Suprapubic skin (tissue), 4 donors: Measurements from ENCODE around the genes KCNH5, MTHFD1, AKAP5 and ZBTB1.

- PRO-cap, result no peak
- RAMPAGE, long total RNA, 4 experiments, result no peak in any of the 4 experiments
Observed at GRCh38 chr14:61720308-61720924, 25.1 kb downstream of the HIF1A start.

DNA sequence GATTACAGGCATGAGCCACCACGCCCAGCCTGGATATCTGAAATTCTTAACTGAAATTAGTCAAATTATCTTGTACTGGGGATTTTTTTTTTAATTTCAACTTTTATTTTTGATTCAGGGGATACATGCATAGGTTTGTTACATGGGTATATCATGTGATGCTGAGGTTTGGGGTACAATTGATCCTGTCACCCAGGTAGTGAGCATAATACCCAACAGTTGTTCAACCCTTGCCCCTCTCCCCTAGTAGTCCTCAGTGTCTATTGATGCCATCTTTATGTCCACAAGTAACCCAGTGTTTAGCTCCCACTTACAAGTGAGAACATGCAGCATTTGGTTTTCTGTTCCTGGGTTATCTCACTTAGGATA is 26.0 kb upstream of the SNAPC1 start:
- PRO-cap, result no peak
- RAMPAGE, long total RNA, 4 experiments, result no peak in any of the 4 experiments

DNA sequence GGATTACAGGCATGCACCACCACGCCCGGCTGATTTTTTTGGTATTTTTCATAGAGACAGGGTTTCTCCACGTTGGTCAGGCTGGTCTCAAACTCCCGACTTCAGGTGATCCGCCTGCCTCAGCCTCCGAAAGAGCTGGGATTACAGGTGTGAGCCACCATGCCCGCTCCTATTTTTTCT is 20.8 kb upstream of the SNAPC1 start:
- PRO-cap, result no peak
- RAMPAGE, long total RNA, 4 experiments, result no peak in any of the 4 experiments

DNA sequence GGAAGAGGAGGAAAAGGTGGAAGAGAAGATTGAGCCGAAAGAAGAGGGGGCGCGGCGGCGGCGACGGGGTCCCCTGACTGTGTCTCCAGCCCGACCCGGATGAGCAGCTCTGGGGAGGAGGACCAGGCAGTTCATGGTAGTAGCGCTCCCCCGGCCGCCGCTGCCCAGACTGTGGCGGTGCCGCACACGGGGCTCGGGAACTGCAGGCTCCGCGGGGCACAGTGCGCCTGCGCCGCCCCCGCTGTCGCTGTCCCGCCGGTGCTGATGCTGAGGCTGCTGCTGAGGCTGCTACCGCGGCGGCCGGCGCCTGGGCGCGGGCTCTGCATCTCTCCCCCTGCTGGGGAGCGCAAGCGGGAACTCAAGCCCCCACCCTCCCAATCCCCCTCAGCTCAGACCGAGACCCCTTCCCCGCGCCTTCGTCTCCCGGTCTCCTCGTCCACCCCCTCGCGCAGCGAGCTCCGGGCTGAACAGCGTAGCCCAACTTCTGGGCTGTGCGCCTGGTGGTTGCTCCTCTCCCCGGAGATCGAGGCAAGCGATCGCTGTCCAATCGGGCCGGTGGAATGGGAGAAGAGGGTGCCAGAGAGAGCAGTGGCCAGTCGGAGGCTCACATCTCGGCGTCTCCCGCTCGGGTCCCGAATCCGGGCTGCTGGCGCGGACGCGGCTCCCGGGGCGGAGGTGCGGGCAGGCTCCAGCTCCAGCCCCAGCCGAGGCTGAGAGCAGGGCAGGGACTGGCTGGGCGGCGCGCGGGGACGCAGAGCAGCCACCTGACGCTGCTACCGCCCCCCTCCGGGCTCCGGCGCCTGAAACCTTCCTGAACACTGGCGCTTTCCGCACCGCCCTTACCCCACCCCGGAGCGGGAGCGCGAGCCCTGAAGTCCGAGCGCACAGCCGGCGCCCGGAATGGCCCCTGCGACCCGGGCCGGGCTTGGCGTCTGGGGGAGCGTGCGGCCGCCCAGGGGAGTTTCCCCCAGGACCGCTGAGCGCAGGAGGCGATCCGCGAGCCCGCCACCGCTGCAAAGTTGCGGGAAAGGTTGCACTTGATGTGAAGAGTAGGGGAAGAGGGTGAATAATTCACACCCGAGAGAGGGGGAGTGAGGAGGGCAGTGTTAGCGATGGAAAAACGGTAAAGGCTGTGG is at the start of gene KCNH5:
Gene KCNH5, minus strand, starts transcription at position 204 of the 1,136 bp plus-strand sequence.
- PRO-cap, result no peak
- RAMPAGE, long total RNA, 4 experiments, result no peak in any of the 4 experiments

DNA sequence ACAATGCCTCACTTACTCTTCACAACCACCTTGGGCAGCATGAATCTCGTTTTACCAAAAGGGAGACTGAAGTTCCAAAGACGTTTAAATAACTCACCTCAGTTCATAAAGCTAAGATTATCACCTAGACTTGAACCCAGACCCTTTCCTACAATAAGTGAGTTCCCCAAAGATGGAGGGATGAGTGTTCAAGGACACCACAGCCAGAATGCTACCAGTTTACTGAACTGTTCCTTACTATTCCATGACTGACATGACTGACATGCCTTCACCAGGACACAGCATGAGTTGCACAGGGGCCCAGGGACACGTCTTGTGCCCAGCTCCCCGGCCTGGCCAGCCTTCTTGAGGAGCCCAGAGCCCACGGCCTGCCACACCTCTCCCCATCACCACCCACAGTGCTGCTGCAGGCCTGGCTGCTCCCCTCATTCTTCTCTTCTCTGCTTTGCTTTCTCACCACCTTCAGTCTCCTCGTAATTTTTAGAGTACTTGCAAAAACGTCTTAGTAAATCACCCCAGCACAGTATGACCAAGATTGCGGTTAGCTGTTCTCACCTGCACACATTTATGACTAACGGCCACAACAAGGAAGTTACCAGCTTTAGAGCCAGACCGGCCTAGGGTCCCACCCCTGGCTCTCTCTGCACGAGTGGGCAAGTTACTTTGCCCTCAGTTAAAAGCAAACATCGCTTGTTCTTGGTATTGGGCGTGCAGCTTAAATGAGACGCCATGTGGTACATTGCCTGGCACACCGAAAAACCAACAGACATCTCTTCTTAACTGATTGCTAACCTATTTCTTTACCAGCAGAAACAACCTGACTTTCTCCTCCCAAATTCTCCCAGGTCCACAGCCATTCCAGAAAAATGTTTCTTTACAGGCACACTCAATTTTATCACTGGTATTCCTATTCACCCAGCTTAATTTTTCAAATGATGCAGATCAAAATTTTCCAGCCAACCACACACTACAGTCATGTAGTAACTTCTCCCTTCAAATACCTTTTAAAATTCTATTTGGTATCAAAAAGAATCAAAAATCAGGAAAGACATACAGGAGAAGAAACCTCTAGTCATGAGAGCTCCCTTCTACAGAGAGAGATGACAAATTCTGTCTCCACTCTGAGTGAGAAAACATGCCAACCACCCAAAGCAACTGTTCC is 18.4 kb downstream of the PPP2R5E start:
- PRO-cap, result no peak
- RAMPAGE, long total RNA, 4 experiments, result no peak in any of the 4 experiments

DNA sequence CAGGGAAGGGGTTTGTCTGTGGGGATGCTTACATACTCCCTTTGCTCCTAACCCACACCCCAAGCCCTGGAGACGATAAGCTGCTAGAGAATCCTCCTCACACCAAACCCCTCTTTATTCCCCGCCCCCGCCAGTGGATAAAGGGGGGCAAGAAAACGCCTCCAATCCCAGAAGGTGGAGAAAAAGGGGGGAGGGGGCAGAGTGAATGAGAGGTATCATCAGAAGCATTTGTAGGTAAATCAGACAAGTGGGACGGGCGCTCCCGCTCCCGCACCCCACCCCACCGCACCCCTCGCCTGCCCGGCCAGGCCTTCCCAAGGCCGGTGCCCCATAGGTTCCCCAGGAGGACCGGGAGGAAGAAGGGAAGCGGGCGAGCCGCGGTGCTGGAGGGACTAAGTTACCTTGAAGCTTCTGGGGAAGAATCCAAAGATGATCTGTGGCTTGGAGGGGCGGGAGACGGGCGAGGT is 766 bp downstream of the PPP2R5E start:
- PRO-cap, result no peak
- RAMPAGE, long total RNA, 4 experiments, result no peak in any of the 4 experiments

DNA sequence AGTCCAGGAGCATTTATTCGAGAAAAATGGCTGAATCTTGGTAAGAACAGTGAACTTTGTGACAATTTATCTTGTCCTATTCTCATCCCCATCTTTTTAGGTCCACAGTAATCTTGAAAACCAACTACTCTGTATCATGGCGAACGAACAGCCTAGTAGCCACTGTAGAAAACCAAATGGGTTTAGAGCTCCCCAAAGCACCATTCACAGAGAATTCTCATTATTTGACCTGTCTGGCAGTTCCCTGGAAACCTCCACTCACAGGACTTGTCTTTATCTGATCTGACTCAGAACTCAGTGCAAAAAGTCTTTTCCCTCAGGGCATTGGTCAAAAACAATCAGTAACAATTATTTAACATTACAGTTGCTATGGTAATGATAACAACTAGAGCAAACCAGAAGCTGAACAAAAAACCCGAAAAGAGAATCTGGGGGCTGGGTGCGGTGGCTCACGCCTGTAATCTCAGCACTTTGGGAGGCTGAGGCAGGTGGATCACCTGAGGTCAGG is 20.4 kb upstream of the PPP2R5E start:
- PRO-cap, result no peak
- RAMPAGE, long total RNA, 4 experiments, result no peak in any of the 4 experiments

GRCh38 chr14:63686475-63686811 is 41.4 kb downstream of the SGPP1 start:
- PRO-cap, result no peak
- RAMPAGE, long total RNA, 4 experiments, result no peak in any of the 4 experiments

DNA sequence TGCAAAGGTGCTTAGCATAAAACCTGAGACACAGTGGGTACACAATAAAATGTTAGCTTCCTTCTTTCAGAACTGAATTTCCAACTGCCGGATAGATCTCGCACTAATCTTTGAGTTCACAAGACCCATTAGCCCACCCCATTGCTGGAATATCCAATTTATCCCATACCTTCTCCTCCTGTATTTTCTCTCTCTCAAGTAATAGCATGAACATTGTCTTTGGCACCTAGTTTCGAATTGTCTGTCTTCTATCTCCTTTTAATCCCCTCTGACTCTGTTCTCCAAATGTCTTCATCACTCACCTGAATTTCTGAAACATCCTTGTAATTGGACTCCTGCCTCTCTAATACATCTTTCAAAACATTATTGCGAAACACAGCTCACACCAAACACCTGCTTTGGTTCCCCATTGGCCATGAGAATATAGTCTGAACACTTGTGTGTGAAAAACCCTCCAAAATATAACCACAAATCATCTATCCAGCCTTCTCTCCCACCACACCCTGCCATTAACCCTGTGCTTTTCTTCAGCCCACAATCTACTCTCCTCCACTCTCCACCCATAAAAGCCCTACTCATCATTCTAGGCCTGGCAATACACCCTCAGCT is 17.0 kb downstream of the SYNE2 start:
- PRO-cap, result no peak
- RAMPAGE, long total RNA, 4 experiments, result no peak in any of the 4 experiments

DNA sequence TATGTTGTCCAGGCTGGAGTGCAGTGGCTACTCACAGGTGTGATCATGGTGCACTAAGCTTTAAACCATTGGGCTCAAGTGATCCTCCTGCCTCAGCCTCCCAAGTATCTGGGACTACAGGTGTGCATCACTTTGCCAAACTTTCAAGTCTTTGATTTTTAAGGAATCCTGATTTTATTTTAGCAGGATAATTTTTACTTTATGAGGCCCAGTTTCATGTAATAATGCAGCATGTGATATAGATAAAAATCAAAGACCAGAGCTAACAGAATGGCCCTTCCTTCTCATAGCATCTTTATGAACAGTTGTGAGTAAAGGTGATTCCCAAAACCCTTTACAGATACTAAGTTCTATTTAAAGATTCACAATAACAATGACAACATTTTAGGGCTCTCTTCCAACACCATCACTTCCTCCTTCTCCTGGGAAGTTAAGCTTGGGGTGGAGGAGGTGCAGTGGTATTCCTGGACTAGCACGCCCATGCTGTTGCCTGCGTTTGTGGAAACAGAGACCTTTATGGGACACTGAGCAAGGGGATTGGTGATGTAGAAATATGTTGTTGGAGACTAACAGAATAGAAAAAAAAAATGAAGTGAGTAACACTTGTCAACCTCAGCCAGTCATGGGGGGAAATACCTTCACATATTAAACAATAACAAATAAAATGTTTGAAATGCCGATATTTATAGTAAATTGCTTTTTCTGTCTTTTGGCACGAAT is 22.4 kb downstream of the SYNE2 start:
- PRO-cap, result no peak
- RAMPAGE, long total RNA, 4 experiments, result no peak in any of the 4 experiments

- PRO-cap, result no peak
- RAMPAGE, long total RNA, 4 experiments, result no peak in any of the 4 experiments
Observed at GRCh38 chr14:63922507-63923473, 70.0 kb downstream of the SYNE2 start.

- PRO-cap, result no peak
- RAMPAGE, long total RNA, 4 experiments, result no peak in any of the 4 experiments
Observed at GRCh38 chr14:63940433-63940846, 87.6 kb downstream of the SYNE2 start.

- PRO-cap, result no peak
- RAMPAGE, long total RNA, 4 experiments, result no peak in any of the 4 experiments
Observed at GRCh38 chr14:63998710-63999260, 146.0 kb downstream of the SYNE2 start.

GRCh38 chr14:64024740-64025551 is 172.1 kb downstream of the SYNE2 start:
- PRO-cap, result no peak
- RAMPAGE, long total RNA, 4 experiments, result start-site peak on the plus strand in 1 of 4 experiments, at chr14:64024922-64025421 at its widest, 94 to 101 reads per replicate

DNA sequence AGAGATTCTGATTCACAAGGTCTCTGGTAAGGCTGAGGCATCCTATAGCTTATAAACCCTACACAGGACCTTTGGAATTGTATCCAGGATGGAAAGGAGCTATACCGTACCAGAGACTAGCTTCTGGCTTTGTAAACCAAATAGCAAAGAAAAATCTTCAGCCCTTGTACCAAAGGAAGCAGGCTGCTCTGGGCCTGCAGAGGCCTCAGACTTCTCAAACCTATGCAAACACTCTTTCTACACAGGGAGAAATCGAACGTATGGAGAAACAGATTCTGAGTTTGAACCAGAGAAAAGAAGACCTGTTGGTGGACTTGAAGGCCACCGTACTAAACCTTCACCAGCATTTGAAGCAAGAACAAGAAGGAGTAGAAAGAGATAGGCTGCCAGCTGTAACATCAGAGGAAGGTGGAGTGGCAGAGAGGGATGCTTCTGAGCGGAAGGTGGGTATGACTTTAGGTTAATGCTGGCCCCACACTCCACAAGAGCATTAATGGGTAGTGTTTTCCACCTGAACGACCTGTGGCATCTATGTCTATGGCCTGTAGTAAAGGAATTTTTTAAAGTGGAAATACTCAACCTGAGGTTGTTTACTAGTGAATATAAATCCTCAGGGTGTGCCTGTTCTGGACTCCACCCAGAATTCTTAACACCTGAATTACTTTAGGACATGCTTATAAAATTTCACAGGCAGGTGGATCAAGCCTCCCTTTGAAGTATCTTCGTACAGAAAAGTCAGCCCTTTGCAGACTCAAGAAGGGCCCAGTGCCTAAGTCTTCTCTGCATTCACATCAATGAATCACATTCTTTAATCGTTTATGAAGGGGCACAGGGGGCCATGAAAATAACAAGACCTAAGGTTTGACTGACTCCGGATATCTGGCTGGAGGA is 196.2 kb downstream of the ESR2 start:
- PRO-cap, result no peak
- RAMPAGE, long total RNA, 4 experiments, result start-site peak on the plus strand in 2 of 4 experiments, centred at positions 306 to 307 of the sequence, 159 to 244 reads per replicate

DNA sequence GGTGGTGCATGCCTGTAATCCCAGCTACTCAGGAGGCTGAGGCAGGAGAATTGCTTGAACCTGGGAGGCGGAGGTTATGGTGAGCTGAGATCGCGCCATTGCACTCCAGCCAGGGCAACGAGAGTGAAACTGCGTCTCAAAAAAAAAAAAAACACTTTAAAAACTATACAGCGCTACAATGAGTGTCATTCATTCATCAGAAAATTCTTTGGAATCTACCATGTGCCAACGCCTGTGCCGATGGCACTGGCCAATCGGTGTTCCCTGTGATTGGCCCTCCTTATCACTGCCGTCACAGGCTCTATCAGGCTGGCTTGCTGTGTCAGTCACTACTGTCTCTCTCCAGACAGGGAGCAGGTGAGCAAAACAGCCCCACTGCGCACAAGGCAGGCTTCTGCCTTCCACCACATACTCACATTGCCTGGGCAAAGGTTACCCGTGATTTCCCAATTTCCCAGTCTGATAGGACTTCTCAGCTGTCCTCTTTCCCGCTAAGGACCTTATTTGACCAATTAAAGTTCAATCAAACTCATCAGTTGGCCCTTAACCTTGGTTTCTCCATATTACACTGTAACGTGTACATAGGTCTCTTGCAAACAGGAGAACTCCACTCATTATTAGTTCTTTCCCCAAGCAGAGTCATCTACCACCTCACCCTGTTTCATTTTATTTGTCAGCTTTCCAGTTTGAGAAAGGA is 171.1 kb downstream of the ESR2 start:
- PRO-cap, result no peak
- RAMPAGE, long total RNA, 4 experiments, result no peak in any of the 4 experiments

GRCh38 chr14:64387755-64388489 is at the start of gene MTHFD1:
Gene MTHFD1 (plus strand): TSS chr14:64388353.
- PRO-cap, result bidirectional peak, plus-strand start at chr14:64388388, minus-strand start at chr14:64387939
- RAMPAGE, long total RNA, 4 experiments, result start-site peak on the plus strand in 2 of 4 experiments, at chr14:64388297-64388368 at its widest, 82 to 96 reads per replicate

DNA sequence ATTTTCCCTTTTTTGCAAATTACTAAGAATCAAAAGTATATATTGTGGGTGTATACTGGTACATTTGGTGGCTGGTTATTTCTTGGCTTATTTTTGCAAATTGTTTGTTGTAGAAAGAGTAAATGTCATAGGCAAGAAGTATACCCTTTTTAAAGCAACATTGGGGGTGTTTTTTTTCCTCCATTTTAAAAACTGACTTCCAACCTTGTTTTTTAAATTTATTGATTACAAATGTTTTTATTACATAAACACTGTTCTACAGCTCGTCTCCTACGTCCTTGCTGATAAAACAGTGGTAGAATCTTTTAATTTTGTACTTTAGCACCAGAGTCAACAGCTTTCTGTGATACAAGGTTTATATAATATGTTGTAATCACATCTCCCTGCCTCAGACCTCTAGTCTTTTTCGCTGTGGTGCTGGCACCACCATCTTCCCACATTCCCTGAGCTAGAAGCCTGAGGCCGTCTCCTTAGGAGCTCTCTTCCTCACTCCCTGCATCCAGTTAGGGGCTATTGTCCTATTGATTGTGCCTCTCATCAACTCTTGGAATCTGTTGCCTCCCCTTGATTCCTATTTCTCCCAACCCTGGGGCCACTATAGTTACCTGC is 17.1 kb downstream of the MTHFD1 start:
- PRO-cap, result no peak
- RAMPAGE, long total RNA, 4 experiments, result no peak in any of the 4 experiments

DNA sequence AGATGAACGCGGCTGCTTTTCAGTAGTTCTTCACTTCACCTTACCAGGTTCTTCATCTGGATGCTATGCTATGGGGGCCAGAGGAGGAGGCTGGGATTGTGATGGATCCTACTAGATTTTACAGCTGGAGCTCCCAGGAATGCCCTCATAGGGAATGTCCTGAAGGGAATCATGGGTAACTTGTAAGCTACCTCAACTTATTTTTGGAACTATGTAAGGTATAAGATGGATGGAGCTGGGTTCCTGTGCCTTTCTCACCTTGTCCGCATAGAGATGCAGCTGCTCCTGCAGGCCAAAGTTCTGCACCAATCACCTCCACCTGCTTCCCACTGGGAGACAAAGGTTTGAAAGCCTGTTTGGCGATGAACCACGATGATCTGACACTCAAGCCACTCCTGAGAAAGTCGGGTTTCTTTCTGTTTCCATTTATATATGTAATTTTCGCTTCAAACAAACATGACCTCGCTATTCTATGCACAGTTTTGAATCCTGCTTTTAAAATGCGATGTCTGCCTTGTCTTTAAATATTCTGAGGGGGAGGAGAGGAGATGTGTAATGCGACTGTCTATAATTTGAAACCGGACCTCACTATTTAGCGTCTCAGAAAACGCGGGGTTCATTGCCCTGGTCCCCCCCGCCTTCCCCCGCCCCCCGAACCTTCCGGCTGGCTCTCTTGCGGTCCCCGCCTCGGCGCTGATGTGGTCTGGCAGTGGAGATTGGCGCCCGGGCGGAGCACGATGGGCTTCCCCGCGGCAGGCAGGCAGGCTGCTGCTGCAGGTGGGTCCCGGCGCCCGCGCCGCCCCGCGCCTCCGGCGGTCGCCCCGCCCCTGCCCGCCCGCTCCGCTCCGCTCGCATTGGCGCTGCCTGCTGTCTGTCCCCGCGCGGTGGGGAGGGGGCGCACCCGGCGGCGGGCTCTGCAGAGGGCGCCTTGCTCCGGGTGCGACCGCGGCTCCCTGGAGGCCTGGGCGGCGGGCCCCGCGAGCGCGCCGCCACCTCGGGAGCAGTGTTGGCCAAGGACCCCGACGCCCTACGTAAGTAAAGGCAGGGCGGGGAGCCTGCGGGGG is at the start of gene AKAP5:
Gene AKAP5, plus strand, starts transcription at position 917 of the 1,064 bp plus-strand sequence.
- PRO-cap, result no peak
- RAMPAGE, long total RNA, 4 experiments, result no peak in any of the 4 experiments

DNA sequence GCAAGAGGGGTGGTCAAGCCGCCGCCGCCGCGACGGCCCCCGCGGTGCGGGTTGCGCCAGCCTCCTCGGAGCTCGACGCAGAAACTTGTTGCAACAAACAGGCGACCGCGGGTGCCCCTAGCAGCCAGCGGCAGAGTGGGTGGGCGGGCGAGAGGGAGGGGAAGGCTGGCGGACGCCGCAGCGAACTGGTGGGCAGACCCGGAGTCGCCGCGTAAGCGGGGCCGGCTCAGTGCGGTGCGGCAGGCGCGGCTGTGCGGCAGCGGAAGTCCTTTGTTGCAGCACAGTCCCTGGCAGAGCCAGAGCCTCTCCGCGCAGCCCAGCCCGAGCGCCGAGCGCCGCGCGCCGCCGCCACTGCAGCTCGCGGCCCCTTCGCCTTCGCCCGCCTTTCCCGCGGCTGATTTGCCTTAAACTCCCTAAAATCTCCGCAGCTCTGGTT is at the start of gene ZBTB1:
Gene ZBTB1, plus strand, starts transcription at position 273 of the 436 bp plus-strand sequence.
- PRO-cap, result bidirectional peak, plus-strand start at position 229 of the sequence, minus-strand start at position 87 of the sequence; bidirectional peak, plus-strand start at position 299 of the sequence, minus-strand start at position 267 of the sequence
- RAMPAGE, long total RNA, 4 experiments, result start-site peak on the plus strand in 1 of 4 experiments, centred at position 282 of the sequence, 59 reads per replicate